Vagina (tissue), 1 donor: ENCODE measurements around a stretch of chr11.

DNA sequence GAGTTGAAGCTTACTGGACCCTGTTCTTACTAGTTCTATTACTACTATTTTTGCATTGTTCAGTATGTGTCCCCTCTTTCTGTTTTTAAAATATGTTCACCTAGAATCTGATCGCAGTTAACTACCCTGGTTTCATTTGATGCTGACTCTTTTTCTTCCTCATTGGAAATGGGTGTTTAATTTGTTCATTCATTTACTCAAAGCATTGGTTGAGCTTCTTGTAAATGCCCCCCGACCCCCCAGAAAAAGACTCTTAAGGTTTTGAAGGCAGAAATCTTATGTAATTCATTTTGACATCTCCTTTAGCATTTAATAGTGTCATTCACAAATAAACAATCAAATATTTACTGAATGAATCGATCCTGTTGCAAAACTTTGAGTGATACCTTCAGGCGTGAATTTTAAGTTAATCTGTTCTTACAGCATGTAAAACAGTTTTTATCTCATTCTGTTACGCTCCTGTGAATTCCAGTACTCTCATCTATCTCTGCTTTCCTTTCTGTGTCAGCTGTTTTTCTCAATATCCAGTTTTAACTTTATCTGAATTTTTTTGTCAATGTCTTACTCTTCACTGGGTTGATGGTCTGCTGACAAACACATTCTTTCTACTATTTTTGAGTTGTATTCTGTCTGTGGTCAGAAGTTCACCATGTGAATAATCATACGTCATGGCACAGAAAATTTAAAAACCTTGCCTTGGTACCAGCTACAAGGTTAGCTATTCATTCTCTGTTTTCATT lies 27.0 kb downstream of the SNX19 start:
- PRO-cap = no peak
- RAMPAGE, long total RNA = no peak

GRCh38 chr11:131253847-131254332 lies 116.5 kb upstream of the NTM start:
- PRO-cap = no peak
- RAMPAGE, long total RNA = no peak

DNA sequence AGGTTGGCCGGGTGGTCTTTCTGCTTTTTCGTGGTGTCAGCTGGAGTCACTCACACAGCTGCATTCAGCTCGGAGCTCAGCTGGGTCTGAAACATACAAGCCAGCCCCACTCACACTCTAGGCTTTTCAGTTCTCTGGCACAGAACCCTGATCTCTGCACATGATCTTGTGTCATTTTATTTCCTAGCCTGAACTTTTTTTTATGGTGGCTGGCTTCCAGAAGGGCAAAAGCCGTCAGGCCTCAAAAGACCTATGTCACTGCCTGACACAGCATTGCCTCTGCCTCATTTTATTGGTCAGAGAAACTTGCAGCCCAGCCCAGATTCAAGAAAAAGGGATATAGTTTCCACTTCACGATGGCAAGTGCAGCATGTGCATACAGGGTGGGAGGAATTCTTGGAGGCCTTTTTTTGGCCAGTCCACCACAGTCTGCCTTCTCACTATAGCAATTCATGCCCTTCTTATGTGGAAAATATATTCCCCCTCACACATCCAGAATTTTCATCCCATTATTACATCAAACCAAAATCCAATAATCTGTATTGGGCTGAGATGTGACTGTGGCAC lies 117.9 kb downstream of the NTM start:
- PRO-cap = no peak
- RAMPAGE, long total RNA = no peak

- PRO-cap = no peak
- RAMPAGE, long total RNA = no peak
These were observed 568.2 kb downstream of the NTM start for GRCh38 chr11:131938331-131939338.

DNA sequence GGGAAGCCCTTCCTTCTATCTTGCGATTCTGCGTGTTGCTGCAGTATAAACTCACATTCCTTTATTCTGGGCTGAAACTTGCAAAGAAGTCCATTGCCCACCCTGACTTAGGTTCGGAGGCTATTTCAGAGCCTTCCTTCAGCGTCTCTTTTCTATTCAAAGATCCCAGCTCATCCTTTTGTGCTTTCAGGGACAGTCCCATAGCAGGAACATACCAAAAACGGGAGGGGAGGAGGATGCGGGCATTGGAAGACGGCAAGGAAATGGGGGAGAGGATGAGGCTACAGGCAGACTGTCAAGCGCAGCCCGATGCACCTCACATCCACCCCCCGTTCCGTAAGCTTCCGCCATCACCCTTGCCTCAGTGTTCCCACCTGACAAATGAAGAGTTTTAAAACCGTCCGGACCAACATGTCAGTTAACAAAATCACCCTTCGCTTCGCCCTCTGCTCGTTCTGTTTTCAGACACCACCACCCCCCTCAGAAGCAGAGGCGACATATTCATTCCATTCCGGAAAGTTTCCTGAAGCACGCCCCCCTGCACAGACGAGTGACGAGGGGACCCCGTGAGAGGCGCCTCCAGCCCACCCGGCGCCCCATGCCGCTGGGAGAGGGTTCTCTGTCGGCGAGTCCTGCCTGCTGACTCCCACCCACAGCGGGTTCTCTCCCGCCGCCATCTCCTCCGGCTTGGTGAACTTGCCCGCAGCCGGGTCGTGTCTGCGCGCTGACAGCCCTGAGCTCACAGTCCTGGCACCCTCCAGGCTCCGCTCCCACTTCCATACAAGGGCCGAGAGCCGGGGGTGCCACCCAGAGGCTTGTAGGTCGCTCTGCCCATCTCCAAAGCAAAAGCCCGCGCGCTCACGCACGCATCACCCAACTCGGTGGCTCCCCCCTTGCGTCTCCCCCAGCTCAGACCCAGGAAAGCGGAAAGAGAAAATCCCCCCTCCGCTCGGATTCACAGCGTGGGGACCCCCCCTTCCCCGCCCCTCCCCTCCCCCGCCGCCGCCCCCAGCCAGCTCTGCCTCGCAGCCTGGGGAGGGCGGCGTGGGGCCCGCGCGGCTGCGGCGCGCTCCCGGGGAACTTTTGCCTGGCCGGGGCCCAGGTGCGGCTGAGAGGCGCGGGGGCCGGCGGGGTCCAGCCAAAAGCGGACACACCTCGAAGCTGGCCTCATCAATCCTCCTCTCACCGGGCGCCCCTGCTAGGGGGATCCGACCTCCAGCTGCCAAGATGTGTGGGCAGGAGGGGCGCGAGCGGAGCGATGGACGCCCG lies 1.4 kb downstream of the IGSF9B start:
- PRO-cap = bidirectional peak, plus-strand start at position 258 of the sequence, minus-strand start at position 152 of the sequence; bidirectional peak, plus-strand start at position 845 of the sequence, minus-strand start at position 719 of the sequence; bidirectional peak, plus-strand start at position 1,086 of the sequence, minus-strand start at position 902 of the sequence
- RAMPAGE, long total RNA = no peak

DNA sequence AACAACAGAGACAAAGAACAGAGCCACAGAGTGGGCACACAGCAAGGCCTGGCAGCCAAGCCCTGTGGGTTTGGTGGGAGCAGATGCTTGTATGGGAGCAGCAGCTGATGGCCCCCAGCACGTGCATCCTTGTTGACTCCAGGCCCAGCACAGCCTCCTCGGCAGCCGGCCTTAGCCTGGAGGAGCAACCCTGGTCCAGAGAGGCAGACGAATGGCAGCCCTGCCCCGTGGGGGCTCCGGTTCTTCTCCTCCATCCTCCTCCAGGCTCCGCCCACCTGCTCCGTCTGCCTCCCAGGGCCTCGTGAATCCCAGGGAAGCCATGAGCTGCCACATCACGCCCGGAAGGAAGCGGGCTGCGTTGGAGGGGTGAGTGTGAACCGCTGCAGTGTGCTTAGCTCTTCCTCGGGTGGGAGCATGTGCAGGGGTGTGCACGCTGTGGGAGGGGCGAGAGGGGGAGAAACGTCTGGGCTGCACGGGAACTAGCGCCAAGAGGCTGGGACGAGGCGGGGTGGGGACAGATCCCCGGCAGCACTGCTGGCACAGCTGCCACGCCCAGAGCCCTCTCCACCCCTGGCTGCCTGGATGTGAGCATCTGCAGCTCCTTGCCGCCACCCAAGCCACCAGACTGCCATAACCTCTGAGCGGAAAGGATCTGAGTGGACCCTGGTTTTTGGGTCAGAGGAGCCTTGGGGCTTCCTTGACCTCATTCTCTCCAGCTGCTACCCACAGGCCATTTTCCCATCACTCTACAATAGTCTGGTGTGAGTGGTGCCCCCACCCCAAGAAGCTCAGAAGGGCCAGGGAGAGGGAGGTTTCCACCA lies 36.2 kb upstream of the JAM3 start:
- PRO-cap = no peak
- RAMPAGE, long total RNA = no peak

GRCh38 chr11:134040409-134041389 lies 28.2 kb upstream of the JAM3 start:
- PRO-cap = bidirectional peak, plus-strand start at chr11:134041316, minus-strand start at chr11:134041136
- RAMPAGE, long total RNA = no peak

DNA sequence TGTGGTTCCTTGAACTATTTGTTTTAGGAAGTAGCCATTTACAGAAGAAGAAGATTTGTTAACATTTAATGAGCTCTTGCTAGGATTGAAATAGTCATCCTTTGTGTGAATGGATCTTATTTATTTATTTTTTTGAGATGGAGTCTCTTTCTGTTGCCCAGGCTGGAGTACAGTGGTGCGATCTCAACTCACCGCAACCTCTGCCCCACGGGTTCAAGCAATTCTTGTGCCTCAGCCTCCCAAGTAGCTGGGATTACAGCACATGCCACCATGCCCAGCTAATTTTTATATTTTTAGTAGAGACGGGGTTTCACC lies 1.6 kb downstream of the ACAD8 start:
- PRO-cap = no peak
- RAMPAGE, long total RNA = no peak

DNA sequence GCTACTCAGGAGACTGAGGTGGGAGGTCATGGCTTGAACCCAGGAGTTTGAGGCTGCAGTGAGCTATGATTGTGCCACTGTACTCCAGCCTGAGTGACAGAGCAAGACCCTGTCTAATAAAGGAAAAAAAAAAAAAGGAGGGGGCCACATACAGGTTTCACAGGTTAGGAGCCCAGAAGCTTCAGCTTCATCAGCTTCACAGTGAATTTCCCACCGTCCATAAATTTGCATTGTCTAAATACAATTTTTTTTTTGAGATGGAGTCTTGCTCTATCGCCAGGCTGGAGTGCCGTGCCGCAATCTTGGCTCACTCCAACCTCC lies 7.0 kb upstream of the GLB1L3 start:
- PRO-cap = no peak
- RAMPAGE, long total RNA = no peak

DNA sequence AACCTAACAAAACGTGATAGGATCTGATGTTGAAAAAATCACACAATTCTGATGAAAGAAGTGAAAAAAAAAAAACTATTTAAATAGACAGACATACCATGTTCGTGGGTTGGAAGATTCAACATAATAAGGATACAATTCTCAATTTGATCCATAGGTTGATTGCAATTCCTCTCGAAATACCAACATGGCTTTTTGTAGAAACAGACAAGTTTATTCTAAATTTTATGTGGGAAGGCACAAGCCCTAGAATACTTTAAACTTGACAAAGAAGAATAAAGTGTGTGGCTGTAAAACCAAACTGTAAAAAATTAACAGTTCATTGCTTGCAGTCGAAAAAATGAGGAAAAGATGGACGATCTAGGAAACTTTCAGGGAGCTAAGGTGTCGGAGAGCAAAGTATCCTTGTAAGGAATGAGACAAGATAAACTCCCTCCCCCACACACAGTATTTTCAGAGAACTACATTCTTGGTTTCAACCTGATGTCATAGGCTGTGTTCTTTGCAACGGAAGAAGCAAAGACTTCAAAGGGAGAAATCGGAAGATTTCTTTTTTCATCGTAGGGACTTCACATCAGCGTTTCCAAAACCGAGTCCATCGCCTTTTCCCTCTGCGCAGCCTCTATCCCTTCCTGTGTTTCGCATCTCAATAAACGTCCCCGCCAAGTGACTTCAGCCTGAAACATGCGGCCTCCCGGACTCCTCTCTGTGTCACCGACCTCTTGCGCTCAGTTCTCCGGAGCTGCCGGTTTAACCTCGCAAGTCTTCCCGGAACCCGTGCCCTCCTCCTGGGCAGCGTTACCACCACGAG lies 886 bp upstream of the GLB1L3 start:
- PRO-cap = no peak
- RAMPAGE, long total RNA = no peak